Lower leg skin (tissue), 2 donors: ENCODE measurements around a stretch of chr13.

DNA sequence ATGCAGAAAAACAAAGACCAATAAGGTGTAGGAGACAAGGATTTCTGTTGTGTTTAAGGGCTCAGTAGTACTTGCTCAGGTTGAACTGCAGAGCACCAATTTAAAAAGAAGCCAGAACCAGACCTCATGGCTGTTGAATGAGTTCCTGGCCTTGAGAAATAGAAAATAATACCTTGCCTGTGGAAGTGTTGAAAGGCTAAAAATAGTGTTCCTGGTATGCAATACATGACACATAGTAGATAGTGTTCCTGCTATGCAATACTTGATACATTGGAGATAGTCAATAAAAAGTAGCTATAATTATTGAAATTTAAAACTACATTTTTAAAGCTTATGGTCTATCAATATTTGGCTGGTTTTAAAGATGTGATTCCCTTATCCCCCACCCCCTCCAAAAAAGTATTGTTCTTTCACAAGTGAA is 595.7 kb downstream of the PCDH9 start:
- PRO-cap, result no peak
- RAMPAGE, long total RNA, 2 experiments, result no peak in any of the 2 experiments

- PRO-cap, result no peak
- RAMPAGE, long total RNA, 2 experiments, result no peak in any of the 2 experiments
Measured at GRCh38 chr13:66831285-66831625, 398.9 kb downstream of the PCDH9 start.

- PRO-cap, result no peak
- RAMPAGE, long total RNA, 2 experiments, result no peak in any of the 2 experiments
Measured at GRCh38 chr13:68257476-68257903, 1027.4 kb upstream of the PCDH9 start.

DNA sequence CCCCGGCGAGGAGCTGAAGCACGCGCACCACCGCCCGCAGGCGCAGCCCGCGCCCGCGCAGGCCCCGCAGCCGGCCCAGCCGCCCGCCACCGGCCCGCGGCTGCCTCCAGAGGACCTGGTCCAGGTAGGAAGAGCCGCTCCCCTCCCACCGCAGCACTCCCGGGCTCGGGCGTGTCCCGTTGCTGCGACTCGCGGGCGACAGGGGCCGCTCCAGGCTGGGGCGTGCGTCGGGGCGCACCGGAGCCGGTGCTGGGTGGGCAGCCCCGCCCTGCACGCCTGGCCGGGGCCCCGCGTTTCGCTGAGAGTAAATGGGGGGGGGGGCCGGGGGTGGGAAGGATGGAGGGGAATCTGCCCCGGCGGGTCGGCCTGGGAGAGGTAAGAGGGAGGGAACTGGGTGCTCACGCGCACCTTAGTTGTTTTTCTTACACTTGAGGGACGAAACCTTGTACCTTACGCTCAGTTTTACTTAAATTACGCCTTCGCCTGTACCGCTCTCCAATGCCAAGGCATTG is 716 bp downstream of the KLF5 start:
- PRO-cap, result no peak
- RAMPAGE, long total RNA, 2 experiments, result no peak in any of the 2 experiments

- PRO-cap, result no peak
- RAMPAGE, long total RNA, 2 experiments, result no peak in any of the 2 experiments
Measured at GRCh38 chr13:73177938-73178634, 119.3 kb downstream of the KLF5 start.

DNA sequence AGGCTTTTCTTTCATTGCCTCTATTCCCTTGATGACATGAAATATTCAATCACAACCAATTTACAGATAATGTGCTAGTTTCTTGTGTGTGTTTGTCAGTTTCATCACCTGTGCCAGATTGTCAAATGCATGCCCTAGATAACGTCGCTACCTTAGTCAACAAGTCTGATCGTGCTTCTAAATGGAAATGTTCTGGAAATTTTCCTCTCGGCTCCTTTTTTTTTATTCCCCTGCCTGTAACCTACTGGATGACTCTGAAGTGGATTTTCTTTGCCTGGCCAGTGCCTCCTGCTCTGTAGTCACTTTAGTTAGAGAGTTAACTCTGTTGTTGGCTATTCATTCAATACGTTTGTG is 478.2 kb downstream of the KLF5 start:
- PRO-cap, result no peak
- RAMPAGE, long total RNA, 2 experiments, result no peak in any of the 2 experiments

GRCh38 chr13:74061813-74062309 is 1003.1 kb downstream of the KLF5 start:
- PRO-cap, result no peak
- RAMPAGE, long total RNA, 2 experiments, result no peak in any of the 2 experiments

GRCh38 chr13:75452303-75453230 is 29.4 kb downstream of the TBC1D4 start:
- PRO-cap, result unidirectional peak, plus-strand start at chr13:75452878
- RAMPAGE, long total RNA, 2 experiments, result no peak in any of the 2 experiments

- PRO-cap, result no peak
- RAMPAGE, long total RNA, 2 experiments, result no peak in any of the 2 experiments
Measured at GRCh38 chr13:75481648-75481814, 438 bp downstream of the TBC1D4 start.

GRCh38 chr13:75574485-75575010 is 25.0 kb downstream of the UCHL3 start:
- PRO-cap, result no peak
- RAMPAGE, long total RNA, 2 experiments, result start-site peak on the plus strand in 1 of 2 experiments, at chr13:75574698-75574787 at its widest, 16 reads per replicate

DNA sequence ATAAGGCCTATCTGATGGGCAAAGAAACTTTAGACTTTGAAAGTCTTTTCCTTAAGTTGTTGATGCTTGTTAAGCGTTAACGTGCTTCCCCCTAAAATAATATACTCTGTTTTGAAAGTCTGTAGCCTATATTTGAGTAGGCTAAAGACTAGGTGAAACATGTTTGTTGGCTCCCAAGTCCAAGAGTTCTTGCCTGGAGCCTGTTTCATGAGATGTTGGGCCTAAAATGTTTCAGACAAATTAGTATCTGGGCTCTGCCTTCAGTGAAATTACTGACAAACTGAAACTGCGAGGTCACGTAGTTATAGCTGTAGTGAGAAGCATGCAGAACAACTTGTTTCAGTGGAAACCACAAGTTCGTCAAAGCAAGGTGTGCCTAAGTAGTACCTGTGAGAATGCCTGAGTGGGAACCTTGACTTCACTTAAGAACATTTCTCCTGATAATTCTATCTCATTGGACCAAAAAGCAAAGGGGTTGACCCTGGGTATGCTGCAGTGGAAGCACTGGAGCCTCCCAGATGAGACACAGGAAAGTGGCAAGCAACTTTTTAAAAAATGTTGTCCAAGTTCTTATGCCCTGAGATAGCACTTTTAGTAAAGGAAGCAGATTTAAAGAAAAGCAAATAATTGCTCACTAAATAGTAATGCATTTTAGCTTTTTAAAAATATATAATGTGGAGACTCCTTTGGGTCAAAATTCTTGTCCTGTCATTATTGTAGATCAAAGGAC is 126.4 kb downstream of the LMO7 start:
- PRO-cap, result bidirectional peak, plus-strand start at position 392 of the sequence, minus-strand start at position 277 of the sequence
- RAMPAGE, long total RNA, 2 experiments, result no peak in any of the 2 experiments

GRCh38 chr13:76086885-76087419 is 450.8 kb downstream of the LMO7 start:
- PRO-cap, result no peak
- RAMPAGE, long total RNA, 2 experiments, result no peak in any of the 2 experiments

GRCh38 chr13:76471113-76471336 is 415.2 kb downstream of the KCTD12 start:
- PRO-cap, result no peak
- RAMPAGE, long total RNA, 2 experiments, result no peak in any of the 2 experiments

- PRO-cap, result bidirectional peak, plus-strand start at chr13:76992762, minus-strand start at chr13:76992486
- RAMPAGE, long total RNA, 2 experiments, result no peak in any of the 2 experiments
Measured at GRCh38 chr13:76992251-76993037, 563 bp downstream of the CLN5 start.

DNA sequence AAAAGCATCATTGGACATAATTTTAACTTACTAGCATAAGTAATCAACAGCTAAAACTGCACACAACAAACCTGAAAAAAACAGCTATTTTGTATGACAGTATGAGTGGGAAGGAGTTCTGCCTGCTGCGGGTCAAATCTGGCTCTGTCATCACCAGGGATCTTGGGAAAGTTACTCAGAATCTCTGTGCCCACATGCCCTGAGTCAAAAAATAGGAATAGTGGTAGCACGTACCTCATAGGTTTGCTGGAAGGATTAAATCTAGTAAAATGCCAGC is 1.1 kb downstream of the CLN5 start:
- PRO-cap, result unidirectional peak, minus-strand start at position 146 of the sequence
- RAMPAGE, long total RNA, 2 experiments, result no peak in any of the 2 experiments

- PRO-cap, result no peak
- RAMPAGE, long total RNA, 2 experiments, result start-site peak on the minus strand in 1 of 2 experiments, at chr13:77068757-77068767 at its widest, 25 reads per replicate
Measured at GRCh38 chr13:77068492-77068857, 41.5 kb upstream of the FBXL3 start.

DNA sequence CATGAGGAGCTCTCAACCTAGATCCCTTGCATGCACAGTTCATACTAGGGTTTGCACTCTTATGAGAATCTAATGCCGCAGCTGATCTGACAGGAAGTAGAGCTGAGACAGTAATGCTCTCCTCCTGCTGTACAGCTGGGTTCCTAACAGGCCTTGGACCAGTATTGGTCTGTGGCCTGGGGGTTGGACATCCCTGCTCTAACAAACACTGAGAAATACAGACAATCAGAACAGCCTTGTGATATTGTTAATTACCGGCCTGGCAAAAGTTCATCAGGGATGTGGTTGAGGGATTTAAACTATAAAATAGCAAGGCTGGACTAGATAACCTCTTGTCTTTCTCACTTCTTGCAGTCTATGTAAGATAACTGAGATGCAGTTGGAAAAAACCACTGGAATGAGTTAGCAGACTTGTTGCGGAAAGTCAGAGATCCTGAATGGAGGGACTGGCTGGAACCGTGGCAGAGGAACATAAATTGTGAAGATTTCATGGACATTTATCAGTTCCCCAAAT is 82.4 kb upstream of the FBXL3 start:
- PRO-cap, result no peak
- RAMPAGE, long total RNA, 2 experiments, result no peak in any of the 2 experiments

DNA sequence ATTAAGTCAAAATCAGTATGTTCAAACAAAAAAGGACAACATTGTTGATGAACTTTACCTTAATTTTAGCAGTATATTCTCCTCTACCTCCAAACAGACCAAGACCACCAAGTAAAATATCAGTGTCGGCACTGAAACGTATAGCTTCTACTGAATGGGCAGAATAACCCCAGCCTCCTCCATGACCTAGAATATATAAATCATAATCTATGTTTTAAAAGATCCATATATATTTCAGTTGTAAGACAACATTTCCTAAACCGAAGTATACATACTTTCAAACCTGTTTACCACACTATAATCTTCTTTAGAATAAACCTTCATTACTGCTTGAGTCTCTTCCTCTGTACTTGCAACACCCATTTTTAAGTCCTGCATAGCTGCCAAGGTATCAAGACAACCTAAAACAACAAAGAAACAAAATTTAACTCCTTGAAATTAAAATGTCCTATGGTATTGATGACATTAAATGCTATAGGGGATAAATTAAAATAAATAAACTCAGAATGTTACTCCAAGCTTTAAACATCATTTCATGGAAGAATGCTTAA is 121.6 kb downstream of the MYCBP2 start:
- PRO-cap, result no peak
- RAMPAGE, long total RNA, 2 experiments, result no peak in any of the 2 experiments

DNA sequence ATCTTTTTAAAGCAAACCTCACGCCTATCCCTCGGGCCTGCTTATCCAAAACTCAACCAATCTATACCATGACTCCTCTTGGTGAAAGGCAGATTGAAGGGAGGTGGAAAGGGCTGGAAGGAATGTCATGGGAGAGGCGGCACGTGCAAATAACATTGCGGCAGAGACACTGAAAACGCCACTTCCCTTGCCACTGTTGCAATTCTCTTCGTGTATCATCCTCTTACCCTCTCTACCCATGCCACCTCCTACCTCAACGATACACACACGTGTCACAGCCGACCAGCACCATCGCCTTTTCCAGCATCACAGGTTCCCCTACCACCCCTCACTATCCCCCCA is 1.0 kb downstream of the MYCBP2 start:
- PRO-cap, result bidirectional peak, plus-strand start at position 201 of the sequence, minus-strand start at position 198 of the sequence
- RAMPAGE, long total RNA, 2 experiments, result no peak in any of the 2 experiments

DNA sequence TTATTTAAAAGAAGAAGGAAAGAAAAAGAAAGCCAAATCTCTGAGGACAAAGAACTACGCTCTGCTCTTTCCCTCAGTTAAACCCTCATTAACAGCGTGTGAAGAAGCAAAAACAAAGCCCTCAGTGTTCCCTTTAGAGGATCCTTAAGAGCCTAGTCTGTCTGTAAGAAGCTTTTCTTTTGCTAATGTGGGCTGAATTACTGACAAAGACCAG is 65.0 kb downstream of the EDNRB start:
- PRO-cap, result no peak
- RAMPAGE, long total RNA, 2 experiments, result no peak in any of the 2 experiments